ENCODE results near the gene OPN4.

GRCh38 chr10:84436707-84437228, 108.4 kb downstream of the CCSER2 start:
- PRO-cap, 6 experiments, result no peak in any of the 6 experiments
- RAMPAGE, long total RNA, 2 experiments, result no peak in any of the 2 experiments
- RRBS, result no CpG with 5 or more reads among the region's 6 CpGs

DNA sequence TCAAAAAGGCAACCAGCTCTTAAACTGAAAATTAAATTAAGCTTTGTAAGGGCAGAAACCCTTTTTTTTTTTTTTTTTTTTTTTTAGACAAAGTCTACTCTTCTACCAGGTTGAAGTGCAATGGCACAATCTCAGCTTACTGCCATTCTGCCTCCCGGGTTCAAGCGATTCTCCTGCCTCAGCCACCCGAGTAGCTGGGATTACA, 653.6 kb downstream of the CCSER2 start:
- PRO-cap, 6 experiments, result peak in 1 of 6 experiments; most common minus-strand start position 74 of the sequence (in 1)
- RAMPAGE, long total RNA, 2 experiments, result no peak in any of the 2 experiments
- RRBS, result no CpG with 5 or more reads among the region's 3 CpGs

DNA sequence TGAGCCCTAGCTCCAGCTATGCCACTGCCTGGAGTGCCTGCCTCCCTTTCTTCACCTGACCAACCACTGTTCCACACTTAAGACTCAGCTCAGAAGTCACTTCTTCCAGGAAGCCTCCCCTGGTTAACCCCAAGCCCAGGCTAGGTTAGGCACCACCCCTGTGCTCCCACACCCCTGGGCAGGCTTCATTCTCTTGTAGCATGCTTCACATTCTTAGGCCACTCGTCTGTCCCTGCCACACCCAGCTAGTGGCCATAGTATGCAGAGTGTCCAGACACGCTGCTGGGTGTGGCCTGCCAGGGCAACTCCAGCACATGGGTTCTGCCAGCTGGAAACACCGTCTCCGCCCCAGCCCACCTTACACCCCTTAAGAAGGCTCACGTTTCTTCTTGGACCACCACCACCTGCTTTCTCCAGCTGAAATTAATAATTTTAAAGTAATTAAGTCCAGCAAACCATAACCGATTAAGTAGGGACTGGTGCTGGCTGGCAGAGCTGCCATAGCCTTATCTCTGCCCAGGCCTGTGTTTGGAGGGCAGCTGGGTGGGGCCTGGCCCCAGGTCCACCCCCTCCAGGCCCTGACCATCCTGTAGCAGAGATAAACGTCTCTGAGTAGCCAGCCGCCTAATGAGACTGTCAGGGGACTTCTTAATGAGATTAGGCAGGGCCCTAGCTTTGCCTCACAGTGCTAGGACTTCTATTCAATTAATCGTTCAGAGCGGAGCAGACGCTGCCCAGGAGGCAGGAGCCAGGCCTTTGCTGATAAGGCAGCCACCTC, 20.5 kb downstream of the GRID1 start:
- PRO-cap, 6 experiments, result no peak in any of the 6 experiments
- RAMPAGE, long total RNA, 2 experiments, result no peak in any of the 2 experiments
- RRBS, result no CpG with 5 or more reads among the region's 11 CpGs

- PRO-cap, 6 experiments, result no peak in any of the 6 experiments
- RAMPAGE, long total RNA, 2 experiments, result no peak in any of the 2 experiments
- RRBS, result 9% methylated on average over 23 of the region's 55 CpGs
These were observed 22.9 kb upstream of the GRID1 start for GRCh38 chr10:86389307-86390101.

DNA sequence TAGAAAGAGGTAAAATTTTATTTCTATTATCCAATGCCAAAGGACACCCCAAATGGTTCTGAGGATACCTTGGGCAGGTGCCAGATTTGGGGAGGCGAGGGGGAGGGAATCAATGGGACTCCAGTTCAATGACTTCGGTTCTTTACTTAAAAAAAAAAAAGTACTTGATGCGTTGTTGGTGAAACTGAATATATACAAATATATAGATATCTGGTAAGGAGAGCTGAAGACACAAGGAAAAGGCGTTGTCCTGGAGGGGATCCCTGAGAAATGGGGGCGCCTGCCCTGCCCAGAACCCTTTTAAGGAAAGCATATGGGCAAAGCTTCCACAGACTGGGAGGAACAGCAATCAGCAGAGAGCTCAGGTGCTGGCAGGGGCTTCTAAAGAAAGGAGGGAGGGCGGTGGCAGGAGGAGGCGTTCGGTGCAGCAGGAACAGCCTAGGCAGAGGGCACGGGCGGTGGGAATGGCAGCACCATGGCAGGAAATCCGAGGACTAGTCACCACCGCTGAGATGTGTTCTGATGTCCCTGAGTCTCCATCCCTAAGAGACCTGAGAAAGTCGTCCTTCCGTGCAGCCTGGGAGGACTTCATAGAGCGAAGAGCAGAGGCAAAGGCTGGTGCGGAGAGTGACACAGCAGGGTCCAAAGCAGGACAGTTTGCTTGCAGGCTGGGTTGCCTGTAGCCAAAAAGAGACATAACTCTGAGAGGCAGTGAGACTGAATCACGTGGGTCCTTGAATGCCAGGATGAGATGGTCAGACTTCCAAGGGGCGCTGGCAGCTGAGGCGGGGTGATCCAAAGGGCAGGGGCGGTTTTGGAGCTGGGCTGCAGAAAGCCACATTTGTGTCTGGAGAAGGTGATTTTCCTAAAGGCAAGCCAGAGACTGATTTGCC, 35.6 kb upstream of the GRID1 start:
- PRO-cap, 6 experiments, result no peak in any of the 6 experiments
- RAMPAGE, long total RNA, 2 experiments, result no peak in any of the 2 experiments
- RRBS, result no CpG with 5 or more reads among the region's 20 CpGs

DNA sequence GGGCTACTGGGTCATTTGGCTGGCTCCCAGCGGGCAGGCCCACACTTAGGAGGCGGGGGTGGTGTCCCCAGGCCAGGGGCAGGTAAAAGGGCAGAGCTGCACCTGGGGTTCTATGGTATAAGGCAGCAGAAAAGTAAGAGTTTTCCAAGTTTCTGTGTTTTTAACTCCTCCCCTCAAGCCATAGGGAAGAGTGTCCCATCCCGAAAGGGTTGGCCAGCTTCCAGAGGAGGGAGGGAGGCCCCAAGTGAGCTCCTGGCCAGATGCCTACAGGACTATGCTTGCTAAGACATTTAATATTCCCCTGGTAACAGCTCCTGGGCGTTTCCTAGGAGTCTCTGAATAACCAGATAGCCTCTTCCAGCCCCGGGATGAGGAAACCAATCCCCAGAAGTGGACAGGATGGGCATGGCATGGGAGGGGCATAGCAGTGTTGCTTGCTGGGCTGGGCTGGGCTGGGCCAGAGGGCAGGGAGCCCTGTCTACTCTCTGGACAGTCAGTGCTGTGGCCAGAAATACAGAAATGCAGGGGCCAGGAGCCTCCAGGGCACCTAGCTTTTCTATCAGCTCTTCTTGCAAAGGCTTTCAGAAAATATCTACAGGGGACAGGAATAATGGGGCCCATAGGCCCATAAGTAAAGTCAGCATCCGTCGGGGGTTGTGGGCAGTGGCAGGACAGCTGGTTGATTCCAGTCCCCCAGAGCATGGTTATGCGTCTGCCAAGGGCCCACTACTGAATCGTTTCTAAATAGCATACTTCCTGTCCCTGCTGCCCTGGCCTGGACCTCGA, 5.2 kb upstream of the OPN4 start:
- PRO-cap, 6 experiments, result peak in 6 of 6 experiments; most common plus-strand start position 460 of the sequence (in 6); most common minus-strand start position 269 of the sequence (in 1)
- RAMPAGE, long total RNA, 2 experiments, result no peak in any of the 2 experiments
- RRBS, result no CpG with 5 or more reads among the region's 10 CpGs

GRCh38 chr10:86654393-86654866, at the start of gene OPN4:
OPN4 (plus strand) TSS chr10:86654547.
- PRO-cap, 6 experiments, result no peak in any of the 6 experiments
- RAMPAGE, long total RNA, 2 experiments, result no peak in any of the 2 experiments
- RRBS, result no CpG with 5 or more reads among the region's 14 CpGs

DNA sequence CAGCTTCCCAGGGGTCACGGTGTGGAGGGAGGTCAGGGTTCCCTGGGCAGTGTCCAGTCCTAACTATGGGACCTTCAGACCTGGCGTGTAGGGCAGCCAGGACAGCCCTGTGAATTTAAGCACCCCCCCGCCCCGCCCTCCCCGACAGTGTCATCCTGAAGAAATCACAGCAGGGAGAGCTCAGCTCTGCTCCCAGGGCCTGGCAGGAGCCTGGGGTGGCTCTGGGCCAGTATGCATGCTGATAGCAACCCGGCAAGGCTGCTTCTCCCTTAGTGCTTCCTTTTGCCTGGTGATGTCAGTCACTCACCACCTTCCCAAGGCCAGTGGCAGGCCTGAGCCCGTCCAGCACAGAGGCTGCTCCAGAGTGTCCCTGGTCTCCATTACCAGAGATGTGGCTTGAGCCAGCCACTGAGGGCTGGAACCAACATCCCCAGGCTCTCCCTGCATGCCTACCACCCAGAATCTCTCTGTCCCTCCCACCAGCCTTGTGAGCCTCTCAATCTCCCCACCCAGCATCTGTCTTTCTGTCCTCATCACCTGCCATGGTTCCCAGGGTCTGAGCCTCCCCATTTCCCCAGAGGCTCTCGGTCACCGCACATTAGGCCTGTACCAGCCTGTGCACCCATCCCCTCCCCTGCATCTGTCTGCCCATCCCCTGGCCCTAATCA, 6.6 kb upstream of the LDB3 start:
- PRO-cap, 6 experiments, result peak in 6 of 6 experiments; most common plus-strand start position 323 of the sequence (in 6); most common minus-strand start position 89 of the sequence (in 2)
- RAMPAGE, long total RNA, 2 experiments, result no peak in any of the 2 experiments
- RRBS, result no CpG with 5 or more reads among the region's 9 CpGs

DNA sequence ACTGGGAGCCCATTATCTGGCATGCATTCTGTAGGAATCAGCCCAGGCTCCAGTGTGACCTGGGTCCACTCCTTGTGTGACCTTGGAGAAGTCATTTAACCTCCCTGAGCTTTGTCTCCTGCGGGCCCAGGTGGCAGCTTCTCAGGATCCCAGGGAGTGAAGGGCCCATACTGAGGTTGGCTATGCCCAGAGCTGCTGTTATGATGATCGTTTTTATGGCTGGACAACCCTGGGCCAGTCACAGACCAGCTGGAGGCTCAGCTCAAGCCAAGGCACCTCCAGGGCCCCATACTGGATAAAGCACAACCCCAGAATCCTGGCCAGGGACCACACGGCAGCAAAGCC, 491 bp upstream of the LDB3 start:
- PRO-cap, 6 experiments, result peak in 2 of 6 experiments; most common plus-strand start position 209 of the sequence (in 1); most common minus-strand start position 206 of the sequence (in 1)
- RAMPAGE, long total RNA, 2 experiments, result no peak in any of the 2 experiments
- RRBS, result no CpG with 5 or more reads among the region's 3 CpGs

- PRO-cap, 6 experiments, result peak in 1 of 6 experiments; most common minus-strand start chr10:86759504 (in 1)
- RAMPAGE, long total RNA, 2 experiments, result no peak in any of the 2 experiments
- RRBS, result no CpG with 5 or more reads among the region's 4 CpGs
These were observed 2.8 kb downstream of the BMPR1A start for GRCh38 chr10:86759024-86759770.

DNA sequence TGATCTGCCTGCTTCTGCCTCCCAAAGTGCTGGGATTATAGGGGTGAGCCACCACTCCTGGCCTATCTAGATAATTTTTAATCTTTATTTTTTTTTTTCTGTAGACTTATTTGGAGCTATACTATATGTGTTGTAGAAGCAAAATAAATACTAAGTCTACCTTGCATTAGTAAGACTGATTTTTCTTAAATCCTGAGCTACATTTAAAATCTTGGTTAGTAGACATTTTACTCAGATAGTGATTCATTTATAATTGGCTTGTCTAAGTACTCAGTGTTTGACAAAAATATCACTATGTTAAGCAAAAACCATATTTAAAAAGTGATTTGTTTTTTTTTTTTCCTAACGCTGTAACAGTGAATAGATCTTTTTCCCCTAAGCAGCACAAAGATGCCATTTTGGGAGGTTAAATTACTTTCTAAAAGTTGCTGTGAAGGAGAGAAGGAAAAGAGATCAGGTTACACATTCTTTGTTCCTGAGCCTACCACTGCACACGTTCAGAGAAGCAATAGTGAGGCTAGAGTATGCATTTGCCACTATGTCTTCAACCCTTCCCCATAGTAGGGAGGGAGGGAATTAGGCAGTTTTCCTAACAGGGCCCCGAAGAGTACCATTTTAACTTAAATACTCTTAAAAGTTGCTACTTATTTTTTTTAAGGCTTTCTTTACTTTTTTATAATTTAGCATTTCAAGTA, 38.8 kb downstream of the BMPR1A start:
- PRO-cap, 6 experiments, result no peak in any of the 6 experiments
- RAMPAGE, long total RNA, 2 experiments, result no peak in any of the 2 experiments
- RRBS, result no CpG with 5 or more reads among the region's 3 CpGs

- PRO-cap, 6 experiments, result no peak in any of the 6 experiments
- RAMPAGE, long total RNA, 2 experiments, result no peak in any of the 2 experiments
- RRBS, result no CpG with 5 or more reads among the region's 3 CpGs
These were observed 87.1 kb downstream of the BMPR1A start for GRCh38 chr10:86843347-86844011.

DNA sequence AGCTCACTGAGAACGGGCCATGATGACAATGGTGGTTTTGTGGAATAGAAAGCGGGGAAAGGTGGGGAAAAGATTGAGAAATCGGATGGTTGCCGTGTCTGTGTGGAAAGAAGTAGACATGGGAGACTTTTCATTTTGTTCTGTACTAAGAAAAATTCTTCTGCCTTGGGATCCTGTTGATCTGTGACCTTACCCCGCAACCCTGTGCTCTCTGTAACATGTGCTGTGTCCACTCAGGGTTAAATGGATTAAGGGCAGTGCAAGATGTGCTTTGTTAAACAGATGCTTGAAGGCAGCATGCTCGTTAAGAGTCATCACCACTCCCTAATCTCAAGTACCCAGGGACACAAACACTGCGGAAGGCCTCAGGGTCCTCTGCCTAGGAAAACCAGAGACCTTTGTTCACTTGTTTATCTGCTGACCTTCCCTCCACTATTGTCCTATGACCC, 13.2 kb downstream of the GLUD1 start:
- PRO-cap, 6 experiments, result no peak in any of the 6 experiments
- RAMPAGE, long total RNA, 2 experiments, result no peak in any of the 2 experiments
- RRBS, result no CpG with 5 or more reads among the region's 7 CpGs

DNA sequence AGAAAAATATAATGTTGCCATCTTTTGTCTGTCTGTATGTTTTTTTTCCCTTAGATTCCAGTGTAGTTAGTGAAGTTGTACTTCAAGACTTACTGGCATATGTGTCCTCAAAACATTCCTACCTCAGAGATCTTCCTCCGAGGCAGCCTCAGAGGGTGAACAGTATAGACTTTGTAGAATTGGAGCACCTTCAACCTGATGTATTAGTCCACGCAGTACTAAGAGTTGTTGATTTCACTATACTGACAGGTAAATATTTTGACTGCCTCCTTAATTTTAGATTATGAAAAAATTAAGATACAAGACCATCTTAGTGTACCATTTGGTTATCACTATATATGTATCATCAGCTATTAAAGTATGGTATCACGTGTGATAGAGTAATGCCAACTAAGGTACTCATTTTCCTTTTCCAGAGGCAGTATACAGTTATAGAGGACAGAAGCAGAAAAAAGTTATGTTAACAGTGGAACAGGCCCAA, 54.8 kb upstream of the NUTM2A start:
- PRO-cap, 6 experiments, result no peak in any of the 6 experiments
- RAMPAGE, long total RNA, 2 experiments, result no peak in any of the 2 experiments
- RRBS, result no CpG with 5 or more reads among the region's 3 CpGs

GRCh38 chr10:87557463-87558098, 52.9 kb downstream of the MINPP1 start:
- PRO-cap, 6 experiments, result no peak in any of the 6 experiments
- RAMPAGE, long total RNA, 2 experiments, result no peak in any of the 2 experiments
- RRBS, result no CpG with 5 or more reads among the region's 4 CpGs

DNA sequence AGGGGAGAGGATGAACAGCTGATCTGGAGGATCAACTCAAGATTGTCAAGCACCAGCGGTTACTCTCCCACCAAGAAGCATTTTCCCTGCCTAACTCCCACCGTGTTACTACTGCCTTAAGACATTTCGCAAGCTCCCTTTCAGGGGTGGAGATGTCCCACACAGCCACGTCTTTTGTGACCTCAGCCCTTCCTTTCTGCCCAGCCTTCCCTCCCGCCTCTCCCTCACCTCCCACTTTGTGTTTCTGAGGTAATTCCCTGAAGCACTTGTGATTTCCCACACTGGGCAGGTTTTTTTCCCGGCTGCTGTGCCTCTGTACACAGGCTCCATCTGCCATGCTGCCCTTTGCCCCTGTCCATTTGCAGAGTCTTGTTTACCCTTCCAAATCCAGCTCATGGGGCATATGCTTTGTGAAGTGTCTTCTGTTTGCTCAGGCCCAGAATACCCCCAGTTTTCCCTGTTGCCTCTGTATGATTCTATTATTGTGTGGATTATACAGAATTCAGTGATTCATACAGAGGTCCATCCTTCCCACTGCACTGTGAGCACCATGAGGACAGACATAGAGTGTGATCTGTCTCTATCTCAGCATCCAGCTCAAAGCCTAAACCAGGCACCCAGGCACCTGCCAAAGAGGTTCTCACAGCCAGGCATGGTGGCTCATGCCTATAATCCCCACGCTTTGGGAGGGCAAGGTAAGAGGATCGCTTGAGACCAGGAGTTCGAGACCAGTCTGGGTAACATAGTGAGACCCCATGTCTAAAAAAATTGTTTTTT, 40.8 kb upstream of the PAPSS2 start:
- PRO-cap, 6 experiments, result no peak in any of the 6 experiments
- RAMPAGE, long total RNA, 2 experiments, result no peak in any of the 2 experiments
- RRBS, result no CpG with 5 or more reads among the region's 9 CpGs

- PRO-cap, 6 experiments, result no peak in any of the 6 experiments
- RAMPAGE, long total RNA, 2 experiments, result no peak in any of the 2 experiments
- RRBS, result no CpG with 5 or more reads among the region's 5 CpGs
These were observed 8.8 kb downstream of the PAPSS2 start for GRCh38 chr10:87668496-87668920.

DNA sequence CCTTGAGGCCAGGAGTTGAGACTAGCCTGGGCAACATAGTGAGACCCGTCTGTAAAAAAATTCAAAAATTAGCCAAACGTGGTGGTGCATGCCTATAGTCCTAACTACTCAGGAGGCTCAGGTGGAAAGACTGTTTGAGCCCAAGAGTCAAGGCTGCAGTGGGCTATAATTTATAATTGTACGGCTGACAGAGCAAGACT, 49.3 kb downstream of the ATAD1 start:
- PRO-cap, 6 experiments, result no peak in any of the 6 experiments
- RAMPAGE, long total RNA, 2 experiments, result no peak in any of the 2 experiments
- RRBS, result no CpG with 5 or more reads among the region's 3 CpGs

DNA sequence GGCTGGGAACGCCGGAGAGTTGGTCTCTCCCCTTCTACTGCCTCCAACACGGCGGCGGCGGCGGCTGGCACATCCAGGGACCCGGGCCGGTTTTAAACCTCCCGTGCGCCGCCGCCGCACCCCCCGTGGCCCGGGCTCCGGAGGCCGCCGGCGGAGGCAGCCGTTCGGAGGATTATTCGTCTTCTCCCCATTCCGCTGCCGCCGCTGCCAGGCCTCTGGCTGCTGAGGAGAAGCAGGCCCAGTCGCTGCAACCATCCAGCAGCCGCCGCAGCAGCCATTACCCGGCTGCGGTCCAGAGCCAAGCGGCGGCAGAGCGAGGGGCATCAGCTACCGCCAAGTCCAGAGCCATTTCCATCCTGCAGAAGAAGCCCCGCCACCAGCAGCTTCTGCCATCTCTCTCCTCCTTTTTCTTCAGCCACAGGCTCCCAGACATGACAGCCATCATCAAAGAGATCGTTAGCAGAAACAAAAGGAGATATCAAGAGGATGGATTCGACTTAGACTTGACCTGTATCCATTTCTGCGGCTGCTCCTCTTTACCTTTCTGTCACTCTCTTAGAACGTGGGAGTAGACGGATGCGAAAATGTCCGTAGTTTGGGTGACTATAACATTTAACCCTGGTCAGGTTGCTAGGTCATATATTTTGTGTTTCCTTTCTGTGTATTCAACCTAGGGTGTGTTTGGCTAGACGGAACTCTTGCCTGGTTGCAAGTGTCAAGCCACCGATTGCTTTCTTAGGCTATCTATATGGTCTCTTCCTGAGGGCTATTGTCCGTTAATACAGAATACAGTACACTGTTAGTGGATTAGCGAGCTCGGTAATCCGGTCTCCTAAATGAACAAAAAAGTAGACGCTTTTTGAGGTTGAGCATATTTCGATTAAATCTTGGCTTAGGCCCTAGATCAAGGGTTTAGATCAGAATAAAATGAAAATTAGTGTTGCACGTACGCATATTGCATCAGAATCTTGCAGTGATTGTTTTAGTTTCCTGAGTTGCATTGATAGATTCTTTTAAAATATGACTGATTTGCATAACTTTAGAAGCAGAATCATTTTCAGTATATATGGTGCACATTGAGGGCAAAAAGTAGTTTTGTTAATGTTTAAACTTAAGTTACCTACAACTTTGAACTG, 982 bp downstream of the PTEN start:
- PRO-cap, 6 experiments, result peak in 2 of 6 experiments; most common plus-strand start position 354 of the sequence (in 1); most common minus-strand start position 279 of the sequence (in 1)
- RAMPAGE, long total RNA, 2 experiments, result no peak in any of the 2 experiments
- RRBS, result no CpG with 5 or more reads among the region's 53 CpGs

DNA sequence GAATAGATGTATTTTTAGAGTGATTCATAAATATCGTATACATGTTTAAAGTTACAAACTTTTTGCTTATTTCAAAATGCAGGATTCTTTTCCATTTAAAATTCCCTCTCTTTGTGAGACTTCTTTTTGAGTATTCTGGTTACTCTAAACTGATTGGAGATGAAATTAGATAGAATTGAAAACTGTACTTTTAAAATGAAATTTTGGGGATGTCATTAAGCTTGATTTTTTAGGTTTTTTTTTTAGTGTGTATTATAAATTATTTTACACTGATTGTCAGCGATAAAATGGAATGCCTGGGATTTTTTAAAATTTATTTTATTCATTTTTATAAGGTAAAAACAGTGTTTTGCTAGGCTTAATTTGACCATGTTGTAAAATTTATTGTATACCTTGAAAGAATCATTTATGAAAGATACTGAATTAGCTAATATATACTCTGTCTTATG, 8.5 kb downstream of the PTEN start:
- PRO-cap, 6 experiments, result no peak in any of the 6 experiments
- RAMPAGE, long total RNA, 2 experiments, result no peak in any of the 2 experiments
- RRBS, result no CpG with 5 or more reads among the region's 2 CpGs

Data from heart left ventricle (tissue), 7 donors.